Adrenal gland (tissue), 7 donors: ENCODE data around the genes GUCY1A1 and TDO2.

DNA sequence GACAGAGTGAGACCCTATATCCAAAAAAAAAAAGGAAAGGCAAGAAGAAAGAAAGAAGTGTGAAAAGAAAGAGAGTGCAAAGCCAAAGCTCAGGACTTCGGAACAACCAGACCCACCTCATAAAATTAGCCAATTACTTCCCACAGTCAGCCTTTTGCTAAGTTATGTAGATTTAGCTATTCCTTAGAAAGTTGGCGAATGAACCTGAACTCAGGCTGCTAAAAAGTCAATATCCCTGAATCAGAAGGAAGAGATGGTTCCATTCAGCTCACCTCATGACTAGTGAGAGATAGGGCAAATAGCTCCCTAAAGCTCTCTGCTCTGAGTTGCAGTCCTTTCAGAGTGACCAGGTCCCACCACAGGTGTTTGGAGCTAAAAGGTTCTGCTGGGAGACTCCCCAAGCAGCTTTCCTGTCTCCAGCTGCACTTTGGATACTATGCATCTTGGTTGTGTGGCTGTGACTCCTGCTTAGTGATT, 9.0 kb downstream of the FGG start:
- PRO-cap, 3 experiments: no peak in any of the 3 experiments
- RAMPAGE, long total RNA, 4 experiments: no peak in any of the 4 experiments
- RRBS: no CpG with 5 or more reads among the region's 2 CpGs

GRCh38 chr4:154615508-154615870, 3.0 kb upstream of the FGG start:
- PRO-cap, 3 experiments: no peak in any of the 3 experiments
- RAMPAGE, long total RNA, 4 experiments: no peak in any of the 4 experiments
- RRBS: no CpG with 5 or more reads among the region's 3 CpGs

GRCh38 chr4:155195336-155195669, 13.1 kb upstream of the NPY2R start:
- PRO-cap, 3 experiments: no peak in any of the 3 experiments
- RAMPAGE, long total RNA, 4 experiments: no peak in any of the 4 experiments
- RRBS: no CpG with 5 or more reads among the region's 1 CpG

GRCh38 chr4:155544396-155544817, 122.2 kb upstream of the GUCY1A1 start:
- PRO-cap, 3 experiments: no peak in any of the 3 experiments
- RAMPAGE, long total RNA, 4 experiments: no peak in any of the 4 experiments
- RRBS: no CpG with 5 or more reads among the region's 3 CpGs

DNA sequence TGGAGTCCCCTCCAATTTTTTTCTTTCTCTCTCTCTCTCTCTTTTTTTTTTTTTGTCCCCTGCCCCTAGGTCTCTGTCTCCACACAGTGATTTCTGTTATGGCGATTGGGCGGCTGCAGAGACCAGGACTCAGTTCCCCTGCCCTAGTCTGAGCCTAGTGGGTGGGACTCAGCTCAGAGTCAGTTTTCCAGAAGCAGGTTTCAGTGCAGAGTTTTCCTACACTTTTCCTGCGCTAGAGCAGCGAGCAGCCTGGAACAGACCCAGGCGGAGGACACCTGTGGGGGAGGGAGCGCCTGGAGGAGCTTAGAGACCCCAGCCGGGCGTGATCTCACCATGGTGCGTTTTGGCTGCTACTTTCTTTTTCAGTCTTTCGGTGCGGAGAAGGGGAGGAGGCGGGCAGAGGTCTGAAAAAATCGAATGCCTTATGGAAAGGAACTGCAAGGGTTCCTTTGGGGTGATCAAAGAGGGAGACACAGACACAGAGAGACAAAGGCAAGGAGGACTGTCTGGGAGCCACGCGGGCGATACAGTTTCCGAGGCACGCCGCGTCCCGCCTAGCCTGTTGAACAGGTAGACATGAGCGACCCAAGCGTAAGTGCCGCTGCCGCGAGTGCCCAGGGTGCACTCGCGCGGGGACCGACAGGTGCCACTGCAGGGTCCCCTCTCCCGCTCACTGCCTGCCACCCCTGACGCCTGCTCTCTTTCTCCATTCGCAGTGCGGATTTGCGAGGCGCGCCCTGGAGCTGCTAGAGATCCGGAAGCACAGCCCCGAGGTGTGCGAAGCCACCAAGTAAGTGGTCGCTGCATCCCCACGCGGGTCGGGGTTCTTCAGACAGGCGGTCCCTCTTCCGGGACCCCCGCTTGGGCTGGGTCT, at the start of gene GUCY1A1:
GUCY1A1 (plus strand) TSS at position 219 of the 874 bp plus-strand sequence.
- PRO-cap, 3 experiments: peak in 1 of 3 experiments; most common plus-strand start position 594 of the sequence (in 1); most common minus-strand start position 568 of the sequence (in 1)
- RAMPAGE, long total RNA, 4 experiments: start-site peak on the plus strand in 3 of 4 experiments, centred at positions 220 to 723 of the sequence, 15 to 57 reads per replicate
- RRBS: 3% methylated on average over 6 of the region's 47 CpGs

DNA sequence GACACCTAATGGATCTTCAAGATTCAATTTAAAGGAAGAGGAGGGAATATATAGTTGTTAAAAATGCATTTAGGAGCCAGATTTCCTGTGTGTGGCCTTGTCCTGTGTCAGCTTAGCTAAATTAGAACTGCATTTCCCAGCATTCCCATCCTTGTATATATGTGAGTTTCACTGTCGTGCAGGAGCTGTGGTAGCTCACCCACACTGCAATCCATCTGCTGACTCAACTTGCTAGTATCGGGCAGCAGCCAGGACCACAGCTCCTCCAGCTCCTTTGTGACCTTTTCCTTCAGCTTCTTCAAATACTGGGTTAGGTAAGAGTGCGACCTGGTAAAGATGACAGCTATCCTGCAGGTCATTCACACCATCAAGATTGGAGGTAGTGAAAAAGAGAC, 11.5 kb downstream of the ASIC5 start:
- PRO-cap, 3 experiments: no peak in any of the 3 experiments
- RAMPAGE, long total RNA, 4 experiments: no peak in any of the 4 experiments
- RRBS: no CpG with 5 or more reads among the region's 3 CpGs

DNA sequence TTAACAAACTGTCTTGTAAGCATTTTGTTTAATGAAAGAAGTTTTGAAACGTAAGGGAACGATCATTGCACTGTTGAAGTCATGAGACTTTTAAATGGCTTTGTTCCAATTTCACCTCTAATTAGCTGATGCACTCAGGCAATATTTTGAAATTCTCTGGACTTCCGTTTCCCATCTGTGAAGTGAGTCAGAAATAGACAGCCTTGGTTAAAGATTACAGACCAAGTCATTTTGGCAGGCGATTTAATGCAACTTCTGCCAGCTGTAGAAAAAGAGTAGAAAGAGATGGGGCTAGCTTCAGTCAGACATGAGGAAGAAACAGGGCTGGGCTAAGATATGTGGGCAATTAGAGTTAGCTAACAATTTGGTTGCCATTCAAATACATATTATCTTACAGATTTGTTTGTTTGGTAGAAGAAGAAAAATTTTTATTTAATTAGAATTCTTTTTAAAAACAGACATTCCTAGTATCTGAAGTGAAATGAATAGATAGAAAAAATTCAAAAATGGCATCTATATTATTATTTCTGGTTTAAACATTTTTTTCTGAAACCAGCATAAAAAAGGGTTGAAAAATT, 14.0 kb upstream of the TDO2 start:
- PRO-cap, 3 experiments: no peak in any of the 3 experiments
- RAMPAGE, long total RNA, 4 experiments: no peak in any of the 4 experiments
- RRBS: no CpG with 5 or more reads among the region's 4 CpGs

DNA sequence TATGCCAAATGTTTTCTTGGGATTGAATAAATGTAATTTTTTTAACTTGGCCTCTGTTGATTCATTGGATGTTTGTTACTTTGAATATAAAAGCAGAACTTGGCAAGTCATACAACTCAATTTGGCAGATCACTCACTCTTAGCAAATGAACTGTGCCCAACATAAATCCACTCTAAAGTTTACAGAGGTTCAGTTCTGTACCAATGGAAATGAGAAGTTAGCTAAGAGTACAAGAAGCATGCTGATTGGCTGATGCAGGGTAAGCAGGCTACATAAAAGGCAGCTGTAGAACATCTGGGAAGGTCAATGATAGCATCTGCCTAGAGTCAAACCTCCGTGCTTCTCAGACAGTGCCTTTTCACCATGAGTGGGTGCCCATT, at the start of gene TDO2:
TDO2 (plus strand) TSS at position 302 of the 381 bp plus-strand sequence.
- PRO-cap, 3 experiments: no peak in any of the 3 experiments
- RAMPAGE, long total RNA, 4 experiments: start-site peak on the plus strand in 3 of 4 experiments, centred at position 301 of the sequence, 7 to 17 reads per replicate
- RRBS: no CpG with 5 or more reads among the region's 1 CpG

- PRO-cap, 3 experiments: peak in 3 of 3 experiments; most common plus-strand start chr4:155953281 (in 1); most common minus-strand start chr4:155953152 (in 1)
- RAMPAGE, long total RNA, 4 experiments: no peak in any of the 4 experiments
- RRBS: no CpG with 5 or more reads among the region's 7 CpGs
These were observed 654 bp downstream of the CTSO start for GRCh38 chr4:155953006-155953417.

DNA sequence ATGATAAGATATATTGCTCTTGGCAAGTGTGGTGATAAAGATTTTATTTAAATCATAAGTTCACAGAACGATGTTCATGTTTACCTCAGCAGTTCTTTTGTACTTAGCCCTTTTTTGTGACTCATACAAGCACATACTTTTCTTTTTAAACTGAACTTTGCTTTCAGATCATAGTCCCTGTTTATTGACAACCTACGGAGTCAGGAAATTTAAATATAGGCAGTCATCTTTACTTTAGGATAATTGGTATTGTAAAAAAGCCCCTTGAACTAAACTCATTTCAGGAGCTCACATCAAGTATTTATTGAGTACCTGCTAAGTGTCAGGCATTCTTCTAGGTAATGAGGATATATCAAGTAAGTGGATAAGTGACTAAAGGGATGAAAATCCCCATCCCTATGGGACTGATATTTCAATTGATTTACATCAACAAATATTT, 1.4 kb upstream of the CTSO start:
- PRO-cap, 3 experiments: no peak in any of the 3 experiments
- RAMPAGE, long total RNA, 4 experiments: no peak in any of the 4 experiments
- RRBS: no CpG with 5 or more reads among the region's 2 CpGs

DNA sequence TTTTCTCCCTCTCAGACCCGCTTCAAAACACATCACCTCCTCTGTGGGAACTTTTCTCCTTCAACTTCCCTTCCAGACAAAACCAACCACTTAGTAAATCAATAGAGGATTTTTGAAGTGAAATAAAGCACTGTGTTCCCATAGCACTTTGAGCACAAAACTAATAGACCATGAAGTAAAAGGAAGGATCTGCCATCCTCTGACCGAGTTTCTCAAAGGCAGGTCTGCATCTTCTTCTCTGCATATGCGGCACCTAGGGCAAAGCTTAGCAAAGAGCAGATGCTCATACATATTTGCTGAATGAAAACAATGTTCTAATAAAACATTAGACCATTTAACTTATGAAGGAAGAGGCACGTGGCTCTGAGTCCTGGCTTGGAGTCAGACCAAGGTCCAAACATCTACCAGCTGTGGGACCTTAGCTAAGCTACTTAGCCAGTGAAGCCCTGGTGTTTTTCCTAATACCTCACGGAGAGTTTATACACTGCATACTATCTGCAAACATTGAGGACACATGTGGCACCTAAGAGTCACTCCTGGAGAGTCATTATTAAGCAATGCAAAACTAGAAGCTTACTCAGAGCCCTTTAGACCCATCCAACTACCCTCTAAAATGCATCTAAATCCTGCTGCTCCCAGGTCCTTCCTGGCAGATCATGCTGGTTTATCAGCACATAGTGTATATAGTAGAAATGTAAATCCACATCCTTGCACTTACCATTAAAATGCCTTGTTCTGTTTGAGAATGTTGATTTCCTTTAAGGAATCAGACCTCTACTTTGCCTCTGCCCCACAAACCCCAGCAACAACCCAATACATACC, 9.1 kb downstream of the PDGFC start:
- PRO-cap, 3 experiments: no peak in any of the 3 experiments
- RAMPAGE, long total RNA, 4 experiments: start-site peak on the minus strand in 1 of 4 experiments, centred at position 257 of the sequence, 5 reads per replicate
- RRBS: no CpG with 5 or more reads among the region's 5 CpGs

DNA sequence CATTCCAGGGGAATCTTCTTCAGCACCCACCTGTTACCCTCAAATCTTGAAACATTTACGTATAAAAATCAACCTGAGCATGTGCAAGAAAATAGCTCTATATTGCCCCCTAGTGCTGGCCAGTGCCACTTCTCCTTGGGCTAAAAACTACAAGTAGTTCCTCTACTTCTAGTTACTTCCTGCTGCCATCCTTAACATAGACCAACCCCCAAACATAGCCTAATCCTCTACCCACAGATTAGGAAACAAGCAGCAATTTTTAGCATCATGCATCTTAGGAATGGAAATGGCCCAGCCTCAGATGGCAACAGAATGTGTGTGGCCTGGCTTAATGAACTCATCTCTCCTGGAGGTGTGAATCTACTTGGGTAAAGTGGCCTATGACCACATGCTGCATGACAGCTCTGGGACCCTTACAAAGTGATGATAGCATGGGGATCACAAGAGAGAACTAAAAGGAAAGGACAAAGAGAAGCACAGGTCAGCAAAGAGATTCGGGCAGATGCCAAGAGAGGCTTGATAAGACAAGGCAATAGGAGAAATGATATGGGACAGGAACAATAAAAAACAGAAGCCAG, 2.9 kb downstream of the PDGFC start:
- PRO-cap, 3 experiments: peak in 1 of 3 experiments; most common plus-strand start position 272 of the sequence (in 1)
- RAMPAGE, long total RNA, 4 experiments: no peak in any of the 4 experiments
- RRBS: no CpG with 5 or more reads among the region's 2 CpGs

GRCh38 chr4:156970691-156971539, 684 bp downstream of the PDGFC start:
- PRO-cap, 3 experiments: peak in 3 of 3 experiments; most common plus-strand start chr4:156970927 (in 2); most common minus-strand start chr4:156970891 (in 1)
- RAMPAGE, long total RNA, 4 experiments: start-site peak on the minus strand in 2 of 4 experiments, at chr4:156970873-156971173 at its widest, 19 to 407 reads per replicate
- RRBS: 1% methylated on average over 13 of the region's 50 CpGs

DNA sequence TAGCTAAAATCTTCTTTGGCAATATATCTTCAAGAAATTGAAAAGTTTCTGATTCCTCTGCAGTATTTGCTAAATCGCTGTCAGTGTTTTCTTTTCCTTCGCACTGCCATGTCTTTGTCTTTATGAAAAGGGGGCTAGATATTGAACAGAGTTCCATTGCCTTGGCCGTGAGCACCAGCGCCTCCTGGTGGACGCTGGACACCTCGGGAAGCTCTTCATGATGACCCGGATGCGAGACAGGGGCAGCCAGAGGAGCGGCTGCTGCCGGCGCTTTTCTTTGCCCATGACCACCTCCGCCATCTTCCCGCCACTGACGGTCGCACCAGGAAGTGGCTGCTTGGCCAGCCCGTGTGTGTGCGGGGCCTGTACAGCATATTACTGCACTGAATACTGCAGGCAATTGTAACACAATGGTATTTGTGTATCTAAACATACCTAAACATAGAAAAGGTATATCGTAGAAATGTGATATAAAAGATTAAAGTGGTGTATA, 15.9 kb upstream of the GRIA2 start:
- PRO-cap, 3 experiments: no peak in any of the 3 experiments
- RAMPAGE, long total RNA, 4 experiments: no peak in any of the 4 experiments
- RRBS: 58% methylated on average over 4 of the region's 18 CpGs

DNA sequence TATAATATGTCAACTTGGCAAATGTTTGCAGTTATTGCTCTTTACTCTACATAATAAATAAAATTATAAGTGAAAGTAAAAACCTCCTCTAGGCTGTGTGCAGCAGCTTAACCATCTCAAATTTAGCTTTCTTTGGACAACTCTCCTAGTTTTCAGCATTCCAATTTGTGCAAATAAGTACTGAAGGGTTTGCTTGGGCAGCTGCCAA, 82.5 kb downstream of the GASK1B start:
- PRO-cap, 3 experiments: no peak in any of the 3 experiments
- RAMPAGE, long total RNA, 4 experiments: no peak in any of the 4 experiments

- PRO-cap, 3 experiments: peak in 3 of 3 experiments; most common plus-strand start chr4:158171260 (in 2); most common minus-strand start chr4:158171381 (in 2)
- RAMPAGE, long total RNA, 4 experiments: start-site peak on the plus strand in 2 of 4 experiments, at chr4:158171214-158171370 at its widest, 76 to 135 reads per replicate; start-site peak on the minus strand in 1 of 4 experiments, at chr4:158171138-158171398 at its widest, 54 to 124 reads per replicate
- RRBS: 17% methylated on average over 6 of the region's 22 CpGs
These were observed 1.6 kb downstream of the GASK1B start for GRCh38 chr4:158171115-158171729.

GRCh38 chr4:158771752-158772083, 2.9 kb downstream of the FNIP2 start:
- PRO-cap, 3 experiments: no peak in any of the 3 experiments
- RAMPAGE, long total RNA, 4 experiments: no peak in any of the 4 experiments
- RRBS: no CpG with 5 or more reads among the region's 1 CpG

GRCh38 chr4:158779462-158779872, 10.6 kb downstream of the FNIP2 start:
- PRO-cap, 3 experiments: no peak in any of the 3 experiments
- RAMPAGE, long total RNA, 4 experiments: no peak in any of the 4 experiments
- RRBS: no CpG with 5 or more reads among the region's 5 CpGs

GRCh38 chr4:158807614-158808182, 38.9 kb downstream of the FNIP2 start:
- PRO-cap, 3 experiments: peak in 2 of 3 experiments; most common plus-strand start chr4:158807803 (in 1); most common minus-strand start chr4:158807788 (in 2)
- RAMPAGE, long total RNA, 4 experiments: no peak in any of the 4 experiments
- RRBS: no CpG with 5 or more reads among the region's 5 CpGs

DNA sequence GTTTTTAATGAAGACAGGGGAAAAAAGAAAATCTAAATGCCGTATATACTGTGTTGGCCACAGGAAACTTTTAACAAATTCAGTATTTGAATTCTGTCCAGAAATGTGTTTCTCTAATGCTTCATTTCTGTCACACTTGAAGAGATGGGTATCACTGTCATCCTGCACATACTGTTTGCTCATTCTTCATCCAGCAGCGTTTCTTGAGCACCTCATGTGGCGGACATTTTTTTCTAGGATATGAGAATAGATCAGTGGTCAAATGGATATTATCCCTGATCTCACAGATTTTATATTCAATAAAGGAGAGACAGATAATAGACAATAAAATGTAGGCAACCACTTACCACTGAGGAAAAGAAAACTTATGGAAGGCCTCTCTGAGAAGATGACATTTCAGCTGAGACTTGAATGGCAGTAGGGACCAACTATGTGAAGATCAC, 74.4 kb downstream of the FNIP2 start:
- PRO-cap, 3 experiments: no peak in any of the 3 experiments
- RAMPAGE, long total RNA, 4 experiments: no peak in any of the 4 experiments
- RRBS: no CpG with 5 or more reads among the region's 3 CpGs